GM06990 (cell line): ENCODE measurements around a stretch of chr7.

DNA sequence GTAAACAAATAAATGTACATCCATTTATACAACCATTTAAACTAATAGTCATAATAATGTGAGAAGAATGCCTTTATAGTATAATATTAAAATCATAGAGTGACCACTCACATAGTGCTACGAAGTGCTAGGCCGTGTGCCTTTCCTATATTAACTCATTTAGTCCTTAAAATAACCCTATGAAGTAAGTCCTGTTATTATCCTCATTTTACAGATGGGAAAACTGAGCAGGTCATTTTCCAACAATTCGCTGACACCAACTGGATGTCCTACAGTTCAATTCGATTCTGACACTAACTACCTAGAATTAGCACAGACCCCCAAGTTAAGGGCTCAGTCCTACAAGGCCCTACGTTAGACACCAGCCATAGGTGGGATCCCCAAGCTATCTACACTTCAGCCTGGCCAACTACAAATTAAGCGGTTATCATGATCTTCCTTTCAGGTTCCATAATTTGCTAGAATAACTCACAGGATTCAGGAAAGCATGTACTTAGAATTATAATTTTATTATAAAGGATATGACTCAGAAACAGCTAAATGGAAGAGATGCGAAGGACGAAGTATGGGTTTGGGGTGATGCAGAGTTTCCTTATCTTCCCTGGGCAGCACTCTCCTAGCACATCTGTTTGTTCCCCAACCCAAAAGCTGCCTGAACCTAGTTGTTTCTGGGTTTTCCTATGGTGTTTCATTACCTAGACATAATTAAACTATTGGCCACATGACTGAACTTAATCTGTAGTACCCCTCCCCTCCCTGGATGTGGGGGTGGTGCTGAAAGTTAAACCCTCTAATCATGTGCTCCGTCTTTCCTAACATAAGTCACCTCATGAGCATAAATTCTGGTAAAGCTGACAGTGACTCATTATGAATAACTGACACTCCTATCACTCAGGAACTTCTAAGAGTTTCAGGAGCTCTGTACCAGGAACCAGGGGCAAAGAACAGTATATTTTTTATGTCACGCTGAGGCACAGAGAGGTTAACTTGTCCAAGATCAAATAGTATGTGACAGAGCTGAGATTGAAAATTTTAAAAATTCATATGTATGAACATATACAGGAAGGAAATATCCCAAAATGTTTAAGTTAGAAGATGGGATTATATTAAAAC is 4.5 kb downstream of the STRIP2 start:
- RRBS, result no CpG with 5 or more reads among the region's 10 CpGs

GRCh38 chr7:129440269-129440644 is 6.0 kb downstream of the STRIP2 start:
- RRBS, result no CpG with 5 or more reads among the region's 2 CpGs

DNA sequence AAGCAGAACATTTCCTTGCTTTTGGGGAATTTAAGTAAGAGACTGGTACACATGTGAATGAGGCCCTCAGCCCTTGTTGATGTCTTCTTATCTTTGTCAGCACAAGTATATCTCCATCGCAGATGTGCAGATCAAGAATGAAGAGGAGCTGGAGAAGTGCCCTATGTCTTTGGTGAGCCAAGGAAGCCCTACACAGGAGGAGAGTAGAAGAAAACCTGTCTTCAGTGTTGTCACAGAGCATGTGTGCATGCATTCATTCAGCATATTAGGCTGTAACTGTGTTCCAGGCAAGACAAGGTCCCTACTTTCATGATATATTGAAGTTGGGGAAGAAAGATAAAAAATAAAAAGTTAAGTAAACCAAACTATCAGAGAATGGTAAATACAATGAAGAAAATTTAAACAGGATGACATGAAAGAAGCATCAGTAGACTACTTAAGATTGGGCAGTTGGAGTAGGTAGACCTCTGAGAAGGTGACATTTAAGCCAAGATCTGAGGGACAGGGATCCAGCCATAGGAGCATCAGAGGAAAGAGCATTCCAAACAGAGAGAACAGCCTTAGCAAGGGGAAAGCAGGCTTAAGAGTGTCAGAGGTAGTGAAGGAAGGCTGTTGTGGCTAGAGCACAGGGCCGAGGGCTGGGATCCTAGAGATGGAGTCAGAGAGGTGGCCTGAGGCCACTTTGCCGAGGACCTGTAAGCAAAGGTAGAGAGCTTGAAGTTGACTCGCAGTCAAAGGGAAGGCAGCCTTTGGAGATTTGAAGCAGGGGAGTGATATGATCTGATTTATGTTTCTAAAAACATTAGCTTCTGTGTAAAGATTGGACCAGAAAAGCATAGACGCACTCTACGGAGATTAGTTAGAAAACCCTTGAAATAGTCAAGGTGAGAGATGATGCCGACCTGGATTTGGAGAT is 26.2 kb downstream of the STRIP2 start:
- RRBS, result no CpG with 5 or more reads among the region's 7 CpGs

- RRBS, result no CpG with 5 or more reads among the region's 14 CpGs
These were observed 158.9 kb downstream of the NRF1 start for GRCh38 chr7:129770347-129770915.

GRCh38 chr7:129950965-129951879 is 1.5 kb downstream of the UBE2H start:
- RRBS, result 0% methylated on average over 1 of the region's 6 CpGs

DNA sequence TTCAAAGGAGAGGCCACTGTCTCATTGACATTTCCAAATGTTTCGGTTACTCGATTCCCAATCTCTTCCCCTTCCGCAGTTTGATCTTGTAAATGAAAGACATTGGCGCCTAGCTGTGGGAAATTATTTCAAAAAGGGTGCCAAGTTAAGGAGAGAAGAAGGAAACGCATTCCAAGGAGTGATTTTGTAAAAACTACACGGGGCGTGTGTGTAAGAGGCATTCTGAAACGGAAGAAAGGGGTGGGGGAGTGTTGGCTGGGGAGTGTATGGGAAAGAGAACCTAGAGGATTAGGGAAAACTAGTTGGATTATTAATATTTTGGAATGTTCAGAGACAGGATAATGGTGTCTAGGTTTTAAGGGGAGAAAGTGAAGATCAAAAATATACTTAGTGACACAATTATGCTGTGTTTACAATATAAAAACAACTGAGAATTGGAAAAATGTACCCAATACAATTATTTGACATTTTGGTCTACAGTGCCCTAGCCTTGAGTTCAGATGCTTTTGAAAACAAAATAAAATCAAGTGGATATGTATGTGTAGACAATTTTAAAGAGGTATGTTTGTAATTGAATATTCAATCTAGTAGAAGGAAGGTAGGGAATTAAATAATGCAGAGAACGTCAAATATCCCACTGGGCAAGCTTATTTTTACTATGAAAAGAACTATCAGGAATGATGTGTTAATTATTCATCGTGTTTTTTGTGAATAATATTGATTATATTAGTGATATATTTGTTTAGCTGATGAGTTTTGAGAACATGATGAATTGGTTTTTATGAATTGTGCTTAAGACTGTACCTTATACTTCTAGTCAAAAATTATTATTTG is 930 bp downstream of the KLHDC10 start:
- RRBS, result no CpG with 5 or more reads among the region's 10 CpGs

DNA sequence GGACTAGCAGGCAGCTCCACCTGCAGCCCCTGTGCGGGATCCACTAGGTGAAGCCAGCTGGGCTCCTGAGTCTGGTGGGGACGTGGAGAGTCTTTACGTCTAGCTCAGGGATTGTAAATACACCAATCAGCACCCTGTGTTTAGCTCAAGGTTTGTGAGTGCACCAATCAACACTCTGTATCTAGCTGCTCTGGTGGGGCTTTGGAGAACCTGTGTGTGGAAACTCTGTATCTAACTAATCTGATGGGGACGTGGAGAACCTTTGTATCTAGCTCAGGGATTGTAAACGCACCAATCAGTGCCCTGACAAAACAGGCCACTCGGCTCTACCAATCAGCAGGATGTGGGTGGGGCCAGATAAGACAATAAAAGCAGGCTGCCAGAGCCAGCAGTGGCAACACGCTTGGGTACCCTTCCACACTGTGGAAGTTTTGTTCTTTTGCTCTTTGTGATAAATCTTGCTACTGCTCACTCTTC is 22.8 kb downstream of the SSMEM1 start:
- RRBS, result no CpG with 5 or more reads among the region's 7 CpGs

GRCh38 chr7:130421519-130422041 is 19.2 kb downstream of the CEP41 start:
- RRBS, result no CpG with 5 or more reads among the region's 2 CpGs

- RRBS, result no CpG with 5 or more reads among the region's 2 CpGs
These were observed 9.5 kb downstream of the CEP41 start for GRCh38 chr7:130431337-130431746.

DNA sequence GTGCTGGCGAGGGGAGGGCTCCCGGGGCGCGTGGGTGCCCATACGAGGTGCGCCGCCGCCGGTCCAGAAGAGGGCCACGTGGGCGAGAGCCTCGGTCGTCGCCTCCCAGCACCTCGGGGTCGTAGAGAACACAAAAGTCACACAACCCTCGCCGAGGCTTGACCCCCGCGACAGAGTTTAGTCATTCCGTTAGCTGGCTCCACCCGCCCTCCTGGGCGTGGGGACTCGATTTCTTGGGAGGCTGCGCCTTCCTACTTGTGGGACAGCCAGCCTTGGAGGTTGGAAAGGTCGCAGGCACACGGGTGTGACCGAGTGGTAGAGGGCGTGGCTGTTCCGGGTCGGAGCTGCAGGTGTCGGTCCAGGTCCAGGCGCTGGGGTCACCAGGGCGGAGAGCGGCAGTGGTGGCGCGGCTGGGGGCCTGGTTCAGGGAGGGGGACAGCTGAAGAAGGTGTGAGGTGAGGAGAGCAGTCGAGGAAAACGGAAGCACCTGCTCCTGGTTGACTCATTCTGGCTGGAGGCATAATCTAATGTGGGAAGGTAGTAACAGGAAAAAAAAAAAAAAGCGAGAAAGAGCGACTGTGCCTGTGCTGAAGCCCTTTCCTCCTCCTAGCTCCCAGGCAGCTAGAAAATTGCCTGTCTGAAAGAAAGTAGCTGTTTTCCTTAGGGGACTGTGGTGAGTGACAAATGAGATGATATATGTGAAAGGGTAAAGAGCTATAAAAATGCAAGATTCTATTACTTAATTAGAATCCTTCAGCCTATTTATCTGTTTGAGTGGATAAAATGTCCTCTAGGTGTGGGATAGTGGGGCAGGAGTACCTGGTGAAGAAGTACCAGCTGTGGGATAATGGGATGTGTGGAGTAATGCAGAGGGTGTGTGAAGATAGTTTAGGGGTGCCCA is 5.1 kb upstream of the MEST start:
- RRBS, result 1% methylated on average over 8 of the region's 41 CpGs

DNA sequence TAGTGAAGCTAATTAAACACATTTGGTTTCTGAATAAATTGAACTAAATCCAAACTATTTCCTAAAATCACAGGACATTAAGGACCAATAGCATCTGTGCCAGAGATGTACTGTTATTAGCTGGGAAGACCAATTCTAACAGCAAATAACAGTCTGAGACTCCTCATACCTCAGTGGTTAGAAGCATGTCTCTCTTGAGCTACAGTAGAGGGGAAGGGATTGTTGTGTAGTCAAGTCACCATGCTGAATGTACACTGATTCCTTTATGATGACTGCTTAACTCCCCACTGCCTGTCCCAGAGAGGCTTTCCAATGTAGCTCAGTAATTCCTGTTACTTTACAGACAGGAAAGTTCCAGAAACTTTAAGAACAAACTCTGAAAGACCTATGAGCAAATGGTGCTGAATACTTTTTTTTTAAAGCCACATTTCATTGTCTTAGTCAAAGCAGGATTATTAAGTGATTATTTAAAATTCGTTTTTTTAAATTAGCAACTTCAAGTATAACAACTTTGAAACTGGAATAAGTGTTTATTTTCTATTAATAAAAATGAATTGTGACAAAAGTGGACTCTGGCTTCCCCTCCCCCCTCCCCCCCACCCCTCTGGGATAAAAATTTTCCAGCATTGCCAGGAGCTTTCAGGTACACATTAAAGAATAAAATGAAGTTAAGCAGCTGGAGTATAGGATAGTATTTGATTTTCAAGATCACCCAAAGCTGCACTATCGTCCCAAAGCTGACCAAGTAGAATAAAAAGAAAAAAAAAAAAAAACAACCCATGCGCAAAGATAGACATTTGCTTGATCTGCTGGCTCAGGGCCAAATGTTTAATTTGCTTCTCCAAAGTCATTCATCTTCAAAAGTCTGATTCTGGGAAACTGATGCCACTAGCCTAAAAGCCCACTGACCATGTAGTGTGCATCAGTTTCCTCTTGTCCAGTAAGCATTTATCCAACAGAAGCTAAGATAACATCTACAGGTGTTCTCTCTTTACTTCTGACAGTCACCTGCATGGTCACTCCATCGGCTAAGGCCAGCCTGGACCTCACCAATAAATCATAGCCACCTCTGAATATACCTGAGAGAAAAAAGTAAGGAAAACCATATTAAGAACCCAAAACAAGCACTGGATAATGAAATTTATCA is 14.2 kb downstream of the MEST start:
- RRBS, result no CpG with 5 or more reads among the region's 4 CpGs

DNA sequence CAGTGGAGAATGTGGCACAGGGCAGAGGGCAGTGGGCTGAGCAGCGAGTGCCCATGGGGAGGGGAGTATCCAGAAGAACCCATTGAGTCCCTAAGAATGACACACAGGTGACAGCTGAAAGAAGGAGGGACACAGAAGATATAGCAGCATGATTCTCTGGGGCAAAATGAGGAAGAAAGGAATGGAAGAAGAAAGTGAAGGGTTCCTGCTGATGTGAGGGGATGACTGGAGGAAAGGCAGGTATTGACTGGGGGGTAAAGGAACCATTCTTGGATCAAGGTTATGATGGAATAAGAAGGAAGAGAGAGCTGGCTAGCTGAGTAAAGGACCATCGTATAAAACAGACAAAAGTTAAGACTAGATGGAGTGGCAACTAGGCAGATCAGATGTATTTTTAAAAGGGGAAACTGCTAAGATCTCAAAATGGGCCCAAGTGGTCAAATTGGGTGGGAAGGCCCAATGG is 25.1 kb downstream of the MEST start:
- RRBS, result no CpG with 5 or more reads among the region's 2 CpGs

DNA sequence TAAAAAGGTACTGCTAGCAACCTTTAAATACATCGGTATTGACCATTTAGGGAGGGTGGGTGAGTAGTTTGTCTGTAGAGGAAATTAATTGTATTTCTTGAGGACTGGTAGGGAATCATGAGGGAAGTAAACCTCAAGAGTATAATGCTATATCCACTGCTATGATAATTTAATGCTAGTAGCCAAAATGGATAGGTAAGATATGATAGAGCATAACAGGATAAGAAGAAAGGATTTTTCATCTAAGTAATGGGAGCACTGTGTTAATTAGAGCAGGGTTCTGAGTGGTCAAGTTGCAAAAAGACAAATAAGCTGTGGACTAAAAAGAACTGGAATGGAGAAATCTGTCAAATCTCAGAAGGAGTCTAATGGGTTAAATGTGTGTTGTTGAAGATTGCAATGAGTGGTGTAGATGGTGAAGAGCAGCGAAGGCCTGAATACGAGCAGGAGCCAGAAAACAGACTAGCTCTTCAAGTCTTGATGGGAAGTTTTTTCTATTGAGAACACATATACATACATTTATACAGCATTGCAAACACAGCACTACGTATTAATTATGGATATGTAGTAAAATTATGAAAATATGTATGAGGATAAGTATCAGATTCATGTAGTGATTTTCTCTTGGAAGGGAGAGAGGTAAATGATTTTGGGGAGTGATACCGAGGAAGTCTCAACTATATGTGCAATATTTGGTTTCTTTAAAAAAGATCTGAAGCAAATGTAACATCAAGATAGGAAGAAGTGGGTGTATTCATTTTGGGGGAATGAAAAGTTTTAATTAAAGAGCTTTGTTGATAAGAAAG is 25.9 kb downstream of the MEST start:
- RRBS, result no CpG with 5 or more reads among the region's 5 CpGs

DNA sequence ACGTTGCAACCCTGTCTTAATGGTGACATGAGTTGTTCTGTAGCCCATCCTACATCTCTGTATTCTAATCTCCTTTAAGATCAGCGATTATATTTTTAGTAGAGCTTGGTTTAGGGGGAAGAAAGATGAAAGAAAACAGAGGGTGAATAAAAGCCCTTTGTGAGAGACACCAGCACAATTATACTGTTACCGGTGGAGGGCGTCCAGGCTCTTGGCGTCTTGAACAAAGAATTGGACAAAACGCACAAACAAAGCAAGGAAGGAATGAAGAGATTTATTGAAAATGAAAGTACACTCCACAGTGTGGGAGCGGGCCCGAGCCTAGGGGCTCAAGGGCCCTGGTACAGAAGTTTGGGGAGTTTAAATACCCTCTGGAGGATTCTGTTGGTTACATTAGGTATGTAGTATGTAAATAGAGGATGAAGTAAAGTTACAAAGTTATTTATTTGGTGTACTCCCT is 60.3 kb upstream of the KLF14 start:
- RRBS, result no CpG with 5 or more reads among the region's 8 CpGs

DNA sequence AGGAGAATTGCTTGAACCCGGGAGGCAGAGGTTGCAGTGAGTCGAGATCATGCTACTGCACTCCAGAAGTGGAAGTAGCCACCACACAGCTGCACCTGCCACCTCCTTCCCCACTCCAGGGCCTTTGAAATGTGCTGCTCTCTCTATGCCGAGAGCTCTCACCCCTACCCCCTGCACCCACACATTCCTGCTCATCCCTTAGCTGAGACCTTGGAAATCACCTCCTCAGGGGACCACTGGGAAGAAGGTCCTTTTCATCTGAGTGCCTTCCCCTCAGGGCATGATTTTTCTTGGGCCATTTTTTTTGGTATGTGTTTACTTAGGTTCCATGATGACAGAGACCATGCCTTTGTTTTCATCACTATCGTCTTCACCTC is 166.4 kb upstream of the KLF14 start:
- RRBS, result no CpG with 5 or more reads among the region's 4 CpGs

- RRBS, result 38% methylated on average over 1 of the region's 23 CpGs
These were observed 167.5 kb upstream of the KLF14 start for GRCh38 chr7:130901198-130902210.

DNA sequence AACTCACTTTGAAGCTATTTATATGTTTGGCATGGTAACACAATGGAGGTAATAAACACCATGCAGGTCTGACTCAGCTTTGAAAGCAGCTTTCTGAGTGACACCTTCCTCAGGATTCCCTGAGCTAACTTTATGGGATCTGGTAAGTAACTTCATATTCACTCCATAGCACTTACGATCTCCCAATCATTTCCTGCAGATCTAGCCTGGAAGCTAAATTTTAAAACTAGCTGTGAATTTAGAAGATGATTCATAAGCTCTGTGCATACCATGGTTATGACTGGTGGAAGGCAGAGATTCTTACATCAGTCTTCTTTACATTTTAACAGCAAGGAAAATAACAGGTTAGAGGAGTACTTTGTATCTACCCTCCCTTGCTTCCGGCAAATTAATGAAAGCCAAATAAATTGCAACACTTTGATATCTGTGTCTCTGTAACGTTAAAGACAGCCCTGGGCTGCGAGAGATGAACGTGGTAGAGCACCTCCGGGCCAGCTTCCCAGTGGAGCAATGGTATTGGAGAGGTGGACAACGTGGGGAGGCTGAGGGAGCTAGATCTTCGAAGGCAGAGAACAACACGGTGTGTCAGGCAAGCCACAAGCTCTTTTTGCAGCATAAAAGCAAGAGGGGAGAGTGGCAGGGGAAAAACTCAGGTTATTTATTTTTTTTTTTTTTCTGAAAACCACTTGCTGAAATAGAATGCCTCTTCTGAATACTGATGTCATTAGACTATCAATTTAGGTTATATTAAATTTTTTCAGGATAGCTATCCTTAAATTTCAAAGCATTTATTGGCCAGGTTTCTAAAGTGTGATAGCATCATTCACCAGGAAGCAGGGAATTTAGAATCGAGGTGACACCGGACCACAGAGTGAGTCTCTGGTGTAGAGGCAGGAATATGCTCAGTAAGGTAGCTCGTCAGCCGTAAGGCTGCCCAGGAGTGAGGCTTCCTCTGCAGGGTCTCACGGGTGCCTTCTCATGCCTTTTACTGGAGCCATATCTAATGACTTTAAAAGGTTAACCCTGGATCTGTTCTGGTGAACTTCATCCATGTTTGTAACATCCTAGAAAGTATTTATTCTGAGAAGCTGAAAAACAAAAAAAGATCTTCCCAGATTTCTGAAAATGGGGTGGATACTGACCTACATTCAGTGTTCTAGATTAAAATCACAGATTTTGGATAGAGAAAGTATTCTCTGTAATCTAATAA is 170.5 kb upstream of the KLF14 start:
- RRBS, result 96% methylated on average over 4 of the region's 14 CpGs

DNA sequence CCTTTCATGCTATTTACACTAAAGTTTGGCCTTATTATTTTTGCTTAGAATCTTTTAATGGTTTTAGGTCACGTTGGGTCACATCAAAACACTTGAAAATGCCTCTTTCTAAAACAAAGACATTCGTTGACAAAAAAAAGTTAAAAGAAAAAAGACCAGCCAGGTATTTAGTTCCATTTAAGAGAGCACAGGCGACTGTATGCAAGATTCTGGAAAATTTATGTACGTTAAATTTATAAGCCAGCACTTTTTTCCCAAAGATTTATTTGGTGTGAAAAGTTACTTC is 183.4 kb upstream of the KLF14 start:
- RRBS, result no CpG with 5 or more reads among the region's 4 CpGs

DNA sequence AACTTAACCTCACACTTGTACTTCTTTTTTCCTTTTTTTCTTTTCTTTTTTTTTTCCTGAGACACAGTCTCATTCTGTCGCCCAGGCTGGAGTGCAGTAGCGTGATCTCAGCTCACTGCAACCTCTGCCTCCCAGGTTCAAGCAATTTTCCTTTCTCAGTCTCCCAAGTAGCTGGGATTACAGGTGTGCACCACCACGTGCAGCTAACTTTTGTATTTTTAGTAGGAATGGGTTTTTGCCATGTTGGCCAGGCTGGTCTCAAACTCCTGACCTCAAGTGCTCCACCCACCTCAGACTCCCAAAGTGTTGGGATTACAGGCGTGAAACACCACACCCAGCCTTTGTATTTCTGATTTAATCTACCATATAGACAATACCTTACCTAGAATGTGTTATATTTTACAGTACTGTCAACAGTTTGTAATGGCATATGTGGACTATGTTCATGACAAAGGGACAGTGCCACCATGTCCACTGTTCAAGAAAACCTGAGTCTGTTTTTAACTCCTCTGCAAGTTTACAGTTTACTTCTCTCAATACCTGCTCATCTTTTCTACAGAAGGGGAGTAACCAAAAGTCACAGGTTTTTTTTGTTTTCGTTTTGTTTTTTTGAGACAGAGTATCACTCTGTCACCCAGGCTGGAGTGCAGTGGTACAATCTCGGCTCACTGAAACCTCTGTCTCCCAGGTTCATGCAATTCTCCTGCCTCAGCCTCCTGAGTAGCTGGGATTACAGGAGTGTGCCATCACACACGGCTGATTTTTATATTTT is 223.9 kb upstream of the KLF14 start:
- RRBS, result no CpG with 5 or more reads among the region's 7 CpGs

GRCh38 chr7:130962374-130962774 is 228.4 kb upstream of the KLF14 start:
- RRBS, result no CpG with 5 or more reads among the region's 4 CpGs